ENCODE data around the genes LRIG3, TAFA2 and WIF1.

DNA sequence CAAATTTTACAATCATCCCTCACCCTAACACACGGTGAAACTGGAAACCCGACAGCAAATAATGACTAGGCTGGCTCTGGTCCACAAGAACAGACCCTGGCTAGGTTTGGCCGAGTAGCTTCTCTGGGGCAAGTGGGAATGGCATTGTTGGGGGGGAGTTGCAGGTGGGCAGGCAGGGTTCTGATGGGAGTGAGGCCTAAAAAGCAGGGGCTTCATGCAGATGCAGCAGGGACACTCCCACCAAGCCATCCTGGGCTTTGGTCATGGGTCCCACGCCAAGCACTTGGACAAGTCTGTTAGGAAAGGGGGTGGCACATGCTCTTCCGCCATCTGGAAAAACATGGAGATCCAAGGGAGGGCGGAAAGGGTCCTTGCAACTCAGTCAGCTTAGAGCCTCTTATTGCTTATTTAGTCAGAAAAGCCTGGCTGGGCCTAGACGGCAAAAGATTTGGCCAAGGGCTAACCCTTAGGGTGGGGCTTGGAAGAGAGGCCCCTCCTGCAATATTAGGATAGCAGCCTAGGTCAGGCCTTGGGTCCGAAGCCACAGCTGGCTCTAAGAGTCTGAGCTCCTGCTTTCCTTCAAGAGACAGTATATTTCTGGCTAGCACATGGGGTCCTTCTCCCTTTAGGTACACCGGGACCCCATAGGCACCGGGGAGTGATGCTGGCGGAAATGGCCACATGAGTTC lies 2.7 kb upstream of the AVIL start:
- PRO-cap, 2 experiments = no peak in any of the 2 experiments

DNA sequence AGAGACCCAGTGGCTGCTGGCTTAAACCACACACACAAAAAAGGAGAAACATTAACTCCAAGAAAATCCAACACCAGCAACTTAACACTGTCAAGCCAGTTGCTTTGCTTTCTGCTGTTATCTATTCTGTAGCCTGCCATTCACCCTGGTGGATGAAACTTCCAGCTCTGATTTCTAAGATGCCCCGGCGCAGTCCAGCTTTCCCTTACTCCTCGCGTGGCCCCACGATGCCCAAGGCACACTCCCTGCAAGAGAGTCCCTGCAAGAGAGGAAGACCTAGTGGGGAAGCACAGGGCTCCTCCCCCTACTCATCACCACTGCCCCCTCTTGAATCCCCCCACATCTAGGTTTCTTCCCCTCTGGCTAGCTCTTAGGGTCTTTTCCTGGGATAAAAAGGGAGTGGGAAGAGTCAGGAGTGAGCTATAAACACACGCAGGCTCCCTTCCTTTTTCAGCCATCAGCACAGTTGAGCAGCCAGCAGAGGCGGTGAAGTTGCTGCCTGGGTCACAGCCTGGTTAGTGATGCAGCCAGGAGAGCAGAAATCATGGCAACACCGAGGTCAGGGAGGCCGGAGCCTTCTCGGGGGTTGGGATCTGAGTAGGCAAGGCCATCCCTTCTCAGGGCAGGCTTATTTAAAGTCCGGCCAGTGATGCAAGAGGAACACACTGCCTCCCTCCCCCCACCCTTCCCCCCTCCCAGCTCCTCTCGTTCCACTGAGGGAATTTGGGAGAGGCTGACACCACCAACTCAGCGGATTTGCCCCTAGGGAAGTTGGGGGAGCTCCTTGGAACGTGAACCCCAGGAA lies 2.1 kb downstream of the CTDSP2 start:
- PRO-cap, 2 experiments = peak in 2 of 2 experiments; most common plus-strand start position 631 of the sequence (in 1); most common minus-strand start position 606 of the sequence (in 2)

- PRO-cap, 2 experiments = peak in 2 of 2 experiments; most common plus-strand start chr12:57847221 (in 2)
These were observed 526 bp upstream of the CTDSP2 start for GRCh38 chr12:57847103-57847407.

GRCh38 chr12:57851002-57851585 lies 4.6 kb upstream of the CTDSP2 start:
- PRO-cap, 2 experiments = no peak in any of the 2 experiments

DNA sequence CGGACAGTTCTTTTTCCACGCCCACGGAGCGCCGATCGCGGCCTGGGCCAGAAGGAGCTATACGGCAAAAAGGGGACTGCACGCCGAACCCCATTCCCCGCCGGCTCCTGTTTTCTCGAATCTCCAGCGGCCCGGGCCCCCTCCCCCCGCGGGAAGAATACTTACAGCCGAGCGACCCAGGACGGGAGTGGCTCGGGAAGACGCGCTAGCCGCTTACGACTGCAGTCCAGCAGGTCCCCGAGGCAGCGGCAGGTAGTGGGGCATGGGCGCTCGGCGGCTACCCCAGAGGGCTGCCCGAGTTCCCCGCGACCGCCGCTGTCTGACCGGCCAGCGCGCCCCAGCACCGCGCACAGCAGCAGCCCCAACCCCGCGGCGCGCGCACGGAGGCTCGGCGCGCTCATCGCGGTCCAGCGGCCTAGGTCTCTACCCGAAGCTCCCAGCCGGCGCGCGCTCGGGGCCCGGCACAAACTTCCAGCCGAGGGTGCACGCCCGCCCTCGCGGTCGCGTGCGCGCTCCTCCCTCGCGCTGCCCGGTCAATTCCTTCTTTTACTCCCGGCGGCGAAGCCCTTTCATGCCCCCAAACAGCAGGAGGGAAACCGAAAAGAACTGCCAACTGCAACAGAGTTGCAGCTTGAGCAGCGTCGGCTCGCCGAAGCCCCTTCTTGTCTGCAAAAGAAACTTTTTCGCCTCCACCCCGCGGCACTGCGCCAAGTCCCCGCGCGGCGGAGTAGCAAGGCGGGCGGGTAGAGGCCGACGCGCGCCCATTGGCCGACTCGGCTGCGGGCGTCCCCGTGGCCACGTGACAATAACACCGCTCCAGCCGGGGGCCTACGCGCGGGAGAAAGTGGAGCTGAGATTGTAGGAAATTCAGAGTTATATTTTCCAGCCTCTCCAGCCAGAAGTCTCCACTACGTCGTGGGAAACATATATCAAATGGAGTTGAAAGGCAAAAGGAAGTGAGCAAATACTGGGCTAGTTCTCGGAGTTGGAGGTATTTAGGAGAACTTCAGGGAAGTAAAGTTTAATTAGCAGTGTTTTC lies at the start of gene LRIG3:
Gene LRIG3 (minus strand): TSS at position 670 of the 1,039 bp plus-strand sequence.
- PRO-cap, 2 experiments = peak in 2 of 2 experiments; most common plus-strand start position 224 of the sequence (in 2); most common minus-strand start position 321 of the sequence (in 2)

GRCh38 chr12:62192450-62193192 lies at the start of gene TAFA2:
Gene TAFA2, minus strand, starts transcription at chr12:62192773.
- PRO-cap, 2 experiments = no peak in any of the 2 experiments

GRCh38 chr12:62711635-62712558 lies 223.1 kb downstream of the PPM1H start:
- PRO-cap, 2 experiments = no peak in any of the 2 experiments

- PRO-cap, 2 experiments = no peak in any of the 2 experiments
These were observed 30.3 kb upstream of the PPM1H start for GRCh38 chr12:62965159-62965714.

- PRO-cap, 2 experiments = no peak in any of the 2 experiments
These were observed 105.8 kb downstream of the AVPR1A start for GRCh38 chr12:63045160-63045702.

DNA sequence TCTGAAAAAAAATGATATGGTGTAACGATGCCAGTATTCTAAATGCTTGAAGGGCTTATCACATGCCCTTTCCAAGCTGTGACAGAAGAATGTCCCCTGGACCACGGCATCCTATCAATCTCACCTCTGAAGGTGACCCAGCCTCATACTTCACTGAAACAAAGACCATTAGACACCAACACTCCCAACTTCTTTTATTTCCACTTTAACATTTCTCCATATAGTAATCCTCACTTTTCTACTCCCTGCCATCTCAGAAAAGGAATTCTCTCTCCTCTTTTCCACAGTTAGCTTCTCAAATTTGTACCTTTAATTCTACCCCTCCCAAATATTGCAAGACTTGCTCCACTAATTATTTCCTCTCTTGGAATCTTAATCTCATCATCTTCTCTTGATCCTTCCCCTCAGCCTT lies 883 bp downstream of the DPY19L2 start:
- PRO-cap, 2 experiments = no peak in any of the 2 experiments

GRCh38 chr12:63846187-63846625 lies 1.7 kb downstream of the SRGAP1 start:
- PRO-cap, 2 experiments = no peak in any of the 2 experiments

- PRO-cap, 2 experiments = no peak in any of the 2 experiments
These were observed 74.1 kb downstream of the SRGAP1 start for GRCh38 chr12:63918136-63919453.

DNA sequence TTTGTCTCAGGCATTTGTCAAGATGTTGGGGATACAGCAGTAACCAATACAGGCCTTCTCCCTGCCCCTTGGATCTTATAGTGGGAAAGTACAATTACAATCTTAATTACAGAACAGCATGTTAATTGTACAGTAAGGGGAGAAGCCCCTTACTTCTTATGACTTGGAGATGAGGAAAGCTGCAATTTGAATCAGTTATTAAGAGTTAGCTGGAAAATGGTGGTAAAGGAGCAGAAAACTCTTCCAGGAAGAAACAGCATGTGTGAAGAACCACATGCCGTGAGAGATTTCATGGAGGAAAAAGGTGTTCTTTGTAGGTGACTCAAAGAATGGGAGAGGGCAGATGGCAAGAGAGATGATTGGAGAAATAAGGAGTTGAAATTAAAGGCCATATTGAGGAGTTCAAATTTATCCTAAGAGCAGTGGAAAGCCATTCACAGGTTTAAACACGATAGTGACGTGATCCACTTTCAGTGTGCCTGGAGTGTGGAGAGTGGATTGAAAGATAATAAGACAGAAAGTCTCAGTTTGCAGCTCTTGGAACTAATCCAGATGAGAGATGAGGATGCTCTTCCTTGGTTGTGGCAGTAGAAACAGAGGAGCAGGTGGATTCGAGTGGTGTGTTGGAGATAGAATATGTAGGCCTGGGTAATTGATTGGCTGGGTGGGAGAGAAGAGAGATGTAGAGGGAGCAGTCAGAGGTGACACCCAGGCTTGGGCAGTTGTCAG lies 154.6 kb downstream of the SRGAP1 start:
- PRO-cap, 2 experiments = no peak in any of the 2 experiments

DNA sequence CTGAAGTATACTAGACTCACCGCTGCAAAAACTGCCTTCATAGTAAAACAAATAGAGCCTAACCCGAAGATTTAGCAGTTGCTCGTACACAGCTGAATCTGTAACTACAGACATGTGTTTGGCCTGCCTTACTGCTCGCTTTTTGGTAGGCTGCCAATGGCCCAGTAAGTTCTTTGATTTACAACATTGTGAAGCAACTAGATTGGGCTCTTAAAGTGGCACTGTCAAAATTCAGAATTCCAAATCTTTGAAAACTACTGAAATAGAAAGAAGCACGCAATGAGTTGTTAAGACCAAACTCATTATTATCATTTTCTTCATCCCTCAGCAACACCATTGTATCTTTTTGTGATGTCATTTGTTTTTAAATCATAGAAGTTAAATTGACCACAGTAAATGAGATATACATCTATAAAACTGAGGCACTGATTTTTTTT lies 138.8 kb downstream of the KICS2 start:
- PRO-cap, 2 experiments = no peak in any of the 2 experiments

GRCh38 chr12:64127506-64128451 lies 94.3 kb downstream of the KICS2 start:
- PRO-cap, 2 experiments = no peak in any of the 2 experiments

- PRO-cap, 2 experiments = no peak in any of the 2 experiments
These were observed 3.0 kb downstream of the KICS2 start for GRCh38 chr12:64219023-64219654.

- PRO-cap, 2 experiments = no peak in any of the 2 experiments
These were observed 17.9 kb downstream of the TBK1 start for GRCh38 chr12:64469851-64470283.

- PRO-cap, 2 experiments = no peak in any of the 2 experiments
These were observed at the start of gene WIF1 for GRCh38 chr12:65121006-65121804. Gene WIF1, minus strand, starts transcription at chr12:65121305.

- PRO-cap, 2 experiments = no peak in any of the 2 experiments
These were observed 40.2 kb downstream of the LEMD3 start for GRCh38 chr12:65209530-65210041.

- PRO-cap, 2 experiments = peak in 2 of 2 experiments; most common minus-strand start chr12:65279355 (in 2)
These were observed 796 bp downstream of the MSRB3 start for GRCh38 chr12:65279198-65279759.